Mesenchymal stem cell of the bone marrow (primary cell): Measurements from ENCODE around the genes NEK5, ENSG00000237378 and BORA.

DNA sequence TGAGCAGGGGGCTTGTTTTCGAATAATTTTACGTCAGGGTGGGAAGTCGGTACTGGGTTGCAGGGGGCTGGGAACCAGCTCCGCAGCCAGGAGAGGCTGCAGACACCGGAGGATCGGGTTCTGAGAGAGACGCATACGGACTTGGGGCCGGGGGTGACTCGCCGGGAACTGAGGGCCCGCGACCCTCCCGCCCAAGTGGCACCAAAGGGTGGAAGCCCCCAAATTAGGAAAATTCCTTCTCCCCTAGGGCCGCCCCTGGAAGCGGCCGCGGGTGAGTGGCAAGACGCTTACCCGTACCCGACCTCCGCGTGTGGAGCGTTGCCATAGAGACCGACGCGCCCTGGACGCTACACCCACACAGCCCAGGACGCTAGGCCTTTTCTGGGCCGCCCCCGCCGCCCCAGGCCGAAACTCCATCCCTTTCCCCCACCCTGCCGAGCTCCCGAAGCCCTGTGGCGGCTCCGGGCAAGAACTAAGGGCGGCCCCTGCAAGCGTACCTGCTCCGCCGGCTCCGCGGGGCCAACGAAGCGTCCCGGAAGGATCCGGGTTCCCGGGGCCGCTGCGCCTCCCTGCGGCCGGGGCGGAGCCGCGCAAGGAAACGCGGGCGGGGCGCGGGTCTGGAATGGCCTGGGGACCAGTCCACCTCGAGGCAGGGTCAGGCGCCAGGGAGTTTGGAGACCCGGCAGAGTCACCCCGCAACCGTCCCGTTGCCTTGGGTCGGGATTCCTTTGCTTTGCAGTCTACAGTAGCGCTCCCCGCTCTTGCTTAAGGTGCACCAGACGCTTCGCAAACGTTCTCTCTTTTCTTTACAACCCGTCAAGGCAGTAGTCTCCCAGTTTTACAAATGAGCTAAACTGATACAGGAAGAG, at the start of gene NEK5:
Gene NEK5, minus strand, starts transcription at position 542 of the 869 bp plus-strand sequence.
- CAGE, long polyA plus RNA: no peak

- CAGE, long polyA plus RNA: no peak
Measured at GRCh38 chr13:52845938-52846865, 2.2 kb downstream of the PCDH8 start.

GRCh38 chr13:53513153-53513432, 484.5 kb downstream of the OLFM4 start:
- CAGE, long polyA plus RNA: no peak

GRCh38 chr13:55879718-55880179, 1261.0 kb upstream of the PRR20A start:
- CAGE, long polyA plus RNA: no peak

DNA sequence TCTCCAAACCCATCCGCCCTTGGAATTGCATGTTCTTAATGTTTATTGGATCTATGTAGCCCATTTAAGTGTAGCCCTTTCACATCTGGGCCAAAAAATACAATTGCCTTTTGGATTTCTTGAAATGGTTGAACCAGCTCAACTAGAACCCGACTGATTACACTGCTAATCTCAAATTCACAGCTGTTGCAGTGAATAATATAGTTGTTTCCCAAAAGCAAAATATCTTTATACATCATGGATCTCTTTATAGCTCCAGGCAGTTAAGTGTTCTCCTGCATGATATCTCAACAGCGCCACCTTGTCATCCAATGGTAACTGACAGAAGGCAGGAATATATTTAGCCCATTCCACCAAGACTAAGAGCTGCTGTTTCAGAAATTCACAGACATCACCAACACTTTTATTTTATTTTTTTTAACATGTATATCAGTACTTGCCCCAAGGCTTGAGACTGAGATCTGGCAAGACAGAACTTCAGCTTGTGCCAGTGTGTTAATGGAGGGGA, 1141.0 kb upstream of the PRR20A start:
- CAGE, long polyA plus RNA: no peak

DNA sequence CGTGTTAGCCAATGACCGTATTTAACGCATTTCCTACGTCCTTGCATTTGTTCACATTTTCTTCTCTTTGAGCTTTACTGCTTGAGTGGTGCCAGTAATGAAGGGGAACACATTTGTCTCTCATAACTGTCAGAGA, 821.2 kb downstream of the DIAPH3 start:
- CAGE, long polyA plus RNA: no peak

DNA sequence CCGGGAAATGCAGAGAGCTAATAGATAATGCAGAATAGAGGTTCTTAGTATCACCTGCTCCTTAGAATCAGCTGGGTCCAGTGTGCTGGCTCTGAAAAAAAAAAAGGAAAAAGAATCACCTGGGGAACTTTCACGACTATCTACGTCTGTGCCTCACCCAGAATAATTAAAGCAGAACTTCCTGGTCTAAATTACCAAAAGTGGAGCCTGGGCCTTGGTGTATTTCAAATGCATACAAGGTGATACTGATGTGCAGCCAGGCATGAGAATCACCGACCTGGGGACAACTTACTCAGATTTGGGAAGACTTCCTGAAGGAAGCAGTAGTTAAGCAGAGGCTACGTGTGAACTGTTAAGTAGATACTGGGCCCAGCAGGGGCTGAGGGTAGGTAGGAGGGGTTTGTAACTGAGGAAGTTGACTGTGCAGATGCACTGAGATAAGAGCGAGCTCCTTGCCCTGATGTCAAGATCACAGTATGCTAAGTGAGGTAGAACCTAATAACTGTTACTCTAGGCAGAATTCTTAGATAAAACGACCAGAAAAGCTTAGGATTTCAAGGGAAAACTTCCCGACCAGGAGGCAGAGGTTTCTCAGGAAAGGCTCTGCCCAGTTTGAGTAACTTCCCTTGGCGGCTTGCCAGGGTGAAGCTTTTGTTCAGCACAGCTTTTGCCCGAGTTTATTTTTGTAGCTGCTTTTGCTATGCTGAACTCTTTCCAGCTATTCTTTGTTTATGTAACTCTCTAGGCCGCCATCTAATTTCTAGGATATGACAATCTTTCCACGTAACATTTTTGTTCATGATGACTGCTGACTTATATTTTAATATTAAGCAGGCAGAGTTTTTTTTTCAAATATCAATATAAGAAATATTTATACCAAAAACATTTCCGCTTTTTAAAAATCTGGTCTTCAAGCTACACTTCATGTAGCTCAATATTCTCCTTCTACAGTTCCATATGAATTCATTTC, 632.1 kb downstream of the DIAPH3 start:
- CAGE, long polyA plus RNA: no peak

DNA sequence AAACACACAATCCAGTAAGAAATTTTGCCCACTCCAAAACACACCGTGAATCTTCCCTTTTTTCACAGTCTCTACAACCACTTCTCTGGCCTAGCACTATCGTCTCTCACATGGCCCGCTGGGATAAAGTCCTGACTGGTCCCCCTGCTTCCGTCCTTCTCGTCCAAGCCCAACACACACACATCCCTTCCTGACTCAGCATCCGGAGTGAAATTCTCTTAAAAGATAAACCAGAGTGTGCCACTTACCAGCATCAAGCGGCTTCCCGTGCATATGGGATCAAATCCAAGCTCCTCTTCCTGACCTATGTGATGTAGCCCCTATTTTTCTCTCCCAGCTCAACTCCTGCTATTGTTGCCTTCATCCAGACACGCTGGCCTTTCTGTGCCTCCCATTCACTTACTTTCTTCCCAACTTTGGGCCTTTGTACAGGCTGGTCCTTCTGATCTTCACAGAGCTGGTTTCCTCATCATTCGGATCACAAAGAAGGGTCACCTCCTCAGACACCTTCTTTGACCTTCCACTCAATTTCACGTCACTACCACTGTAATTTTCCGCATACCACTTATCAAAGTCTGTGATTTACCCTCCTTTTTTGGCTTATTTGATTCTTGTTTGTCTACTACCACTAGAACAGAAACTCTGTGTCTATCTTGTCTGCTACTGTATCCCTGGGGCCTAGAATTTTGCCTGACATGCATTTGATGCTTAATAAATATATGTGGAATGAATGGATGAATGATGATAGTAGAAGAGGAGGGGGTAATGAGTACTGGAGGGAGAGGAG, 530.3 kb downstream of the DIAPH3 start:
- CAGE, long polyA plus RNA: no peak

GRCh38 chr13:62512125-62512612, 1096.5 kb upstream of the PCDH20 start:
- CAGE, long polyA plus RNA: no peak

- CAGE, long polyA plus RNA: no peak
Measured at GRCh38 chr13:63746434-63746862, at the start of gene ENSG00000237378. Gene ENSG00000237378 (plus strand): TSS chr13:63746741.

DNA sequence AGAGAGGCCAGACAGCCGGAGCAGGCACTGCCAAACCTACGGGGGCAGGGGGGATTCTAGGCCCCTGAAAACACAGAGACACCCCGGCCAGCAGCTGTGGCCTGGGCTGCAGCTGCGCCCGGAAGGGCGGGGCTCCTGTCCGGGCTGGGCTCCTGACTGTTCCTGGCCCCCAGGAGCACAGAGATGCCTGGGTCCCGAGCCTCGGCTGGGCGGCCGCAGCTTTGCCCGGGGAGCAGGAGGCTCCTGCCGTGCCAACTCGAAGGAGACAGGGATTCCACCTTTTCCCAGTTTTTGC, 245.7 kb upstream of the ENSG00000285566 start:
- CAGE, long polyA plus RNA: no peak

DNA sequence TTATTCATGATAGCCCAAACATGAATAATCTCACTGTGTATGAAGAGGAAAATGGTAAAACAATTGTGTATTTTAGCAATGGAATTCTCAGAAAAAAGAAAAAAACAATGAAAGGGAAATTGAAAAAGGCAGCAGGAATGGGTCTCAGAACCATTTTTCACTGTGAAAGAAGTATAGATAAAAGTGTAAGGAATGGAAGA, 994.6 kb upstream of the ENSG00000285566 start:
- CAGE, long polyA plus RNA: no peak

- CAGE, long polyA plus RNA: no peak
Measured at GRCh38 chr13:65940569-65940841, 1289.6 kb downstream of the PCDH9 start.

GRCh38 chr13:67134216-67134664, 95.9 kb downstream of the PCDH9 start:
- CAGE, long polyA plus RNA: no peak

GRCh38 chr13:69650510-69650988, 457.7 kb downstream of the KLHL1 start:
- CAGE, long polyA plus RNA: no peak

DNA sequence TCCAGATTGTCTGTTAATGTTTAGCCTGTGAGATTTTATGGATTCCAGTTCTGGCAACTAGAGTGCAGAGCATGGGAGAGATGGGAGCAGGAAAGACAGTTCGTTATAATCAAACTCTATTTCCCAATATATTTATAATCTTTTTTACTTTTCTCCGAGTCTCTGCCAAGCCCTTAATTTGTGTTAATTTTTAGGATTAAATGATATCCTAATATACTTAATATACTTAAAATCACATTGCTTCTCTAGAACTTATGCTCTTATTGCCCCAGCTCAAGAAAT, 272.7 kb upstream of the KLHL1 start:
- CAGE, long polyA plus RNA: no peak

- CAGE, long polyA plus RNA: no peak
Measured at GRCh38 chr13:71765106-71765589, 101.9 kb downstream of the DACH1 start.

DNA sequence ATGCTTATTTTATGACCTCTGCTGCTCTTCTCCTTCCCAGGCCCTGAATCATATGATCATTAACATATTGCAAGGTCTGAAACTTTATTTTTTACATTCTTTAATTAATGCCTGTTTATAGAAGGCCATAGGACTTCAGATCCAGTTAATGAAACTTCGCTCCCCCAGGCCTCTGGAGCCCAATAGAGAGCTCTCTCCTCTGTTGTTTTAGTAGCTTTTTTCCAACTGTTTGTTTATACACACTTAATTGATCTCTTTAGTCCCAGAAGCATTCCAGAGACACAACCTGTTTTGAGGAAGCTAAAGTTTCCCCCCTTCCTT, 68.3 kb downstream of the DACH1 start:
- CAGE, long polyA plus RNA: no peak

DNA sequence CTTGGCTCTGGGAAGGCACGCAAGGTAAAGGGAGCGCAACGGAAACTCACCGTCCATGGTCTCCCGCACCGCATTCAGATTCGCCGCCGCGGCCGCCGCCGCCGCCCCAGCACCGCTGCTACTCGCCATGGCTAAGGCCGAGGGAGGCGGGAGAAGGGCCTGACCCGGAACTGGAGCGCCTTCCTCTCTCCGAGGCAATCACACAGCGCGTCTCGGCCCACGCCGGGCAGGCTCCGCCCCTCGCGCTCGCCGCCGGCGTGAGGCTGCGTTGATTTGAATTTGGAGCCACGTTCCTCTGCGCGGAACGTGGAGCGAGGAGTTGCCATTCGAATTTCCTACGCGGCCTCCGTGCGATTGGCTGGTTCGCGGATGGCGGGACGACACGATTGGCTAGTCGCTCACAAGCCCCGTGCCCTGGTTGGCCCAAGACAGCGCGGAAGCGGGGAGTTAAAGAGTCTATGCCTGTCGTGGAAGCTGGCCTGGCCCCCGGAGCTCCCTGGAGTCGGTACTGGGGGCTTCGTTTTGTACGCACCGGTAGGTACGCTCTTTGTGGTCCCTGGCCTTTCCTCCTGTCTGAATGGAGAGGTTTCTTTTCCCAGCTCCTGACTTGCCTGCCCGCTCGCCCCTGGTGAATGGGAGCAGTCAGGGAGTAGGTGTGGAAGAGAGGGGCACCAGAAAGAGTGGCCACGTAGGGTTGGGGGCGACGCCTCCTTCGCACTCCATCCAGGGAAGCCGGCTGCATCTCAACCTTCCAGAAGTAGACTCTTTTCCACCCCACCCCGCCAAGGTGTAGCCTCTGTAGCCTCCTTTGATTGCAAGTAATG, at the start of gene BORA:
Gene BORA, plus strand, starts transcription at position 450 of the 824 bp plus-strand sequence.
- CAGE, long polyA plus RNA: no peak

DNA sequence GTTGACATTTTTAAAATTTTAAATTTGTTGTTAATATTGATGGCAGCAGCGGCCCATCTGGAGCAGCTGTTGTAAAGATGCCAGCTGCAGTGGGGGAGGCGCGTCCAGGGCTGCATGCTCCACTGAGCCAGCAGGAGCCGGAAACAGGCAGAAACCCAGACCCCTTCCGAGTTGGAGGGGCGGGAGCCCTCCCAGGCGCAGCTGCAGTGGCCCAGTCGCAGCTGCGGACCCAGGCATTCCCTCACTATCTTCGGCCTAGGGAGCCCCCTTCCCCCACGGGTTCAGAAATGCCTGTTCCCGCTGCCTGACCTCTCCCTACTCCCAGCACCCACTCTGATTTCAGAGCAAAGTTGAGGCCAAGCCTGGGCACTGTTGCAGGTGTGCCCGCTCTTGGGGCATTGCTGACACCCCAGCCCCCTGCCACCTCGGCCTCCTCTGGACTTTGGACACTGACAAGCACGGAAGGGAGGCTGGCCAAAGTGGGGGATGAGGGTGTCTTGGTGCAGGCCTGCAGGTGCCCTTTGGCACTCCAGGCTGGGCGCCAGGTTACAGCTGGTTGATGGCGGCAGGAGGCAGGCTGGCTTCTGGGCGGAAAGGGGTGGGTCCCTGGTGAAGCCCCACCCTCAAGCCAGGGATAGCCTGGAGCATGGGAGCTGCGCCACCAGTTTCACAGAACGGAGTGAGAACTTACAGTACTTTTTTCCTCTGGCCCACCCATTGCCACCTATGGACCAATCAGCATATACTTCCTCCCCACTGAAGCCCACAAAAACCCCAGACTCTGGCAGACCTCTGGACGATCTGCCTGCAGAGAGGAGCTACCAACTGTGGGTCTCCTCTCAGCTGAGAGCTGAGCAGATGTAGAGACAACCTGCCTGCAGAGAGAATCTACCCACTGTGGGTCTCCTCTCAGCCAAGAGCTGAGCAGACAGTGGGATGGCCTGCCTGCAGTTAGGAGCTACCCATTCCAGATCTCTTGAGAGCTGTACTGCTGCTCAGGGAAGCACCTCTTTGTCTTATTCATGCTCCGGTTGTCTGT, 69.4 kb downstream of the PIBF1 start:
- CAGE, long polyA plus RNA: no peak